Myometrial cell (primary cell): ENCODE measurements around a stretch of chr5.

DNA sequence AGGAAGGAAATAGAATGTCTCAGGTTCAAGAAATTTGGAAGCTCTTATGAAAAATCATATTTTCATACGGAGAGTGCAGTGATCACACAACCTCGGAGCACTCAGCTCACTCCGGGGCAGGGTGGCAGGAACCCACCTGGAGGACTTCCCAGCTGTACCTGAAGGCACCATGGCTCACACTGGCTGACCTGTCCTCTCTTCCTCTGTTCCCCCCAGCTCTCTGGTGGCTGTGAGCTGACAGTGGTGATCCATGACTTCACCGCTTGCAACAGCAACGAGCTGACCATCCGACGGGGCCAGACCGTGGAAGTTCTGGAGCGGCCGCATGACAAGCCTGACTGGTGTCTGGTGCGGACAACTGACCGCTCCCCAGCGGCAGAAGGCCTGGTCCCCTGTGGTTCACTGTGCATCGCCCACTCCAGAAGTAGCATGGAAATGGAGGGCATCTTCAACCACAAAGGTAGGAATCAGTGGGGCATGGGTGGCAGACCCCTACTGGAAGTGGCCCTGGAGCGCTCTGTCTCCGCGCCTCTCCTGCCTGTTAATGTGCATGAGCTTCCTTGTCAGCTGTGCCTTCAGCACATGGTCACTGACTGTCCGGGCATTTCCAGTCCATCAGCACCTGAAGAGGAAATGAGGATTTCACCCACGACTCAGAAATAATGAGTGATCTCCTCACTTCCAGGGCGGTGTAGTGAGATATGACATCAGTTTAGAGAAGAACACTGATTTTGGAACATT is 161.9 kb upstream of the OTULINL start:
- RAMPAGE, long total RNA: no peak

- RAMPAGE, long total RNA: no peak
Measured at GRCh38 chr5:14684697-14685264, 20.3 kb downstream of the OTULIN start.

GRCh38 chr5:14702544-14702831 is 38.0 kb downstream of the OTULIN start:
- RAMPAGE, long total RNA: no peak

DNA sequence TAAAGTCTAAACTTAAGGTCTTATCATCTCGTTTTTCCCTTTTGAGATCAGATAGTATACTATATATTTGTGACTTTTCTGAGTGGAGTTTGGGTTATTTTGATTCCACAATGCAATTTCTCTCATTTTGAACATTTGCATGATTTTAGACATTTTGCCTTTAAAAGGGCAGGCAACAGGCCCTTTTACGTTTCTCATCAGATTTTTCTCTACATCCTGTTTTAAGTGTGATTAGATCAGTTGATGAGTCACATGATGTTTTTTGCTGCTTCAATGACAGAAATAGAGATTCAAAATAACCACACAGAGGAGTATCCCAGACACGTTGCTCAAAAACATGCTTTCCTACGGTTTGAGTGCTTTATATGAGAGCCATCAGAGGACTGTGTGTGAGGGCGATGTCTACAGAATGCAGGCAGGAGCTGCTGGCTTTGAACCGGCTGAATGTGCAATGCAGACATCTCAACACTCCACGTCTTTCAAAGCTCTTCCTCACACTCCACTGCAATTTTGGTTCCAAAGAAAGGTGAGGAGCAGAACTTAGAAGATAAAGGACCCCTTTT is 42.1 kb downstream of the OTULIN start:
- RAMPAGE, long total RNA: no peak

DNA sequence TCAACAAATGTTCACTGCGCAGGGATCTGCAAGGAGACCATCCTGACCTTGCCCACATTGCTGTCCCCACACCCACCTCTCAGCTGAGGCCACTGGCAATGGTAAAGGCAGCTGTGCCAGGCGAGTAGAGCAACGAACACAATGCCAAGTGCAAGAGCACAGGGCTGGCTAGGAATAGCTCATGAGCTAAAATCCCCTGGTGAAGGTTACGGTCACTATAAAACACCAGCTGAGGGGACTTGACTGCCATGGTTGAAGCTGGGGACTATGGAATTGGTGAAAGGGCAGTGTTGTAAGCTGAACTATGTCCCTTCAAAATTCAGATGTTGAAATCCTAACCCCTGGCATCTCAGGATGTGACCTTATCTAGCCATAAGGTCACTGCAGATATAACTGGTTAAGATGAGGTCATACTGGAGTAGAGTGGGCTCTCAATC is 96.1 kb downstream of the OTULIN start:
- RAMPAGE, long total RNA: no peak

- RAMPAGE, long total RNA: no peak
Measured at GRCh38 chr5:14841492-14841861, 30.1 kb downstream of the ANKH start.

DNA sequence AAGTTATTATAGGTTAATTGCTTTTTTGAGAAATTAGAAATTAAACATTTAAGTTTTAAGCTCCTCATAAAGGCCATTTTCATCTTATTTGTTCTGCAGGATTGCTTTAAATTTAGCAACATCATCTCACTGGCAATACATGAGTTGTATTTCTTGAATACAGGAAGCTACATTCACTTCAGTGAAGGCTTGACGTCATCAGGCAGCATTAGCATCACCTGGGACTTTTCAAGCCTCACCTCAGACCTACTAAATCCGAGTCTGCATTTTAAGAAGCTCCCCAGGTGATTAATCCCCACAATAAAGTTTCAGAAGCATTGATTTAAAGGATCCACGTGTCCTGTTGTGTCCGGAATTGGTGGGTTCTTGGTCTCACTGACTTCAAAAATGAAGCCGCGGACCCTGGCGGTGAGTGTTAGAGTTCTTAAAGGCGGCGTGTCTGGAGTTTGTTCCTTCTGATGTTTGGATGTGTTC is 121.1 kb upstream of the ANKH start:
- RAMPAGE, long total RNA: no peak

- RAMPAGE, long total RNA: no peak
Measured at GRCh38 chr5:15615833-15616415, 115.9 kb downstream of the FBXL7 start.

- RAMPAGE, long total RNA: no peak
Measured at GRCh38 chr5:15745691-15746093, 245.7 kb downstream of the FBXL7 start.

GRCh38 chr5:15912399-15912765 is 267.2 kb downstream of the MARCHF11 start:
- RAMPAGE, long total RNA: no peak

DNA sequence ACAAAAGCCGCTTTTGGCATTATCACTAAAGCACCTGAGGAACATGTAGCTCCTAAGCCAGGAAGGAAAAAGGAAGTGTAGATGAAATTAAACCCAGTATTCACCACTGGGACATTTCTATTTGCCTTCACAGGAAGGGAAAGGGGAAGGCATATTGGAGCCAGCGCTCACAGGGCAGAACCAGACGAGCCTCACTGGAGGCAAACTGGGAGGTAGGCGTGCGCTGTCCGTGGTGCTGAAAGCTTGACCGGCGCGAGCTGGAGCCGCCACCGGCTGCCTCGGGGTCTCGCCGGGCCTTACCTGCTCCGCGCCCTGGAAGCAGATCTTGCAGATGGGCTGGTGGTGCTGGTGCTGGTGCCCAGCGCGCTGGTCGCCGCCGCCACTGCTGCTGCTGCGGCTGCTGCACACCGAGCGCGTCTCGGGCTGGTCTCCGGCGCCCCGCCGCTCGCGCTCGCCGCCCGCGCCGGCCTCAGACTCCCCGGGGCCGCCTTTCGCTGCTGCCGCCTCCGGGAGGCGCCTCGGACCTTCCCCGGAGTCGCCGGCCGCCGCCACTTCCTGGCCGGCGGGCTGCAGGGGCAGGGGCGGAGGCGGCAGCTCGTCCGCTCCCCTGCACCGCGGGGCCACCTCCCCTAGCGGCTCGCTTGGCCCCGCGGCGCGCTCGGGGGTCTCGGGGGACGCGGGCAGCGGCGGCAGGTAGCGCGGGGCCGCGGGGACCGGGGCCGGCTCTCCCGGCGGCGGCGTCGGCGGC is 678 bp downstream of the MARCHF11 start:
- RAMPAGE, long total RNA: no peak

GRCh38 chr5:16467080-16467274 is 1.4 kb upstream of the ZNF622 start:
- RAMPAGE, long total RNA: no peak

GRCh38 chr5:16544693-16545023 is 72.1 kb downstream of the RETREG1 start:
- RAMPAGE, long total RNA: no peak

- RAMPAGE, long total RNA: no peak
Measured at GRCh38 chr5:16546723-16547116, 70.1 kb downstream of the RETREG1 start.

DNA sequence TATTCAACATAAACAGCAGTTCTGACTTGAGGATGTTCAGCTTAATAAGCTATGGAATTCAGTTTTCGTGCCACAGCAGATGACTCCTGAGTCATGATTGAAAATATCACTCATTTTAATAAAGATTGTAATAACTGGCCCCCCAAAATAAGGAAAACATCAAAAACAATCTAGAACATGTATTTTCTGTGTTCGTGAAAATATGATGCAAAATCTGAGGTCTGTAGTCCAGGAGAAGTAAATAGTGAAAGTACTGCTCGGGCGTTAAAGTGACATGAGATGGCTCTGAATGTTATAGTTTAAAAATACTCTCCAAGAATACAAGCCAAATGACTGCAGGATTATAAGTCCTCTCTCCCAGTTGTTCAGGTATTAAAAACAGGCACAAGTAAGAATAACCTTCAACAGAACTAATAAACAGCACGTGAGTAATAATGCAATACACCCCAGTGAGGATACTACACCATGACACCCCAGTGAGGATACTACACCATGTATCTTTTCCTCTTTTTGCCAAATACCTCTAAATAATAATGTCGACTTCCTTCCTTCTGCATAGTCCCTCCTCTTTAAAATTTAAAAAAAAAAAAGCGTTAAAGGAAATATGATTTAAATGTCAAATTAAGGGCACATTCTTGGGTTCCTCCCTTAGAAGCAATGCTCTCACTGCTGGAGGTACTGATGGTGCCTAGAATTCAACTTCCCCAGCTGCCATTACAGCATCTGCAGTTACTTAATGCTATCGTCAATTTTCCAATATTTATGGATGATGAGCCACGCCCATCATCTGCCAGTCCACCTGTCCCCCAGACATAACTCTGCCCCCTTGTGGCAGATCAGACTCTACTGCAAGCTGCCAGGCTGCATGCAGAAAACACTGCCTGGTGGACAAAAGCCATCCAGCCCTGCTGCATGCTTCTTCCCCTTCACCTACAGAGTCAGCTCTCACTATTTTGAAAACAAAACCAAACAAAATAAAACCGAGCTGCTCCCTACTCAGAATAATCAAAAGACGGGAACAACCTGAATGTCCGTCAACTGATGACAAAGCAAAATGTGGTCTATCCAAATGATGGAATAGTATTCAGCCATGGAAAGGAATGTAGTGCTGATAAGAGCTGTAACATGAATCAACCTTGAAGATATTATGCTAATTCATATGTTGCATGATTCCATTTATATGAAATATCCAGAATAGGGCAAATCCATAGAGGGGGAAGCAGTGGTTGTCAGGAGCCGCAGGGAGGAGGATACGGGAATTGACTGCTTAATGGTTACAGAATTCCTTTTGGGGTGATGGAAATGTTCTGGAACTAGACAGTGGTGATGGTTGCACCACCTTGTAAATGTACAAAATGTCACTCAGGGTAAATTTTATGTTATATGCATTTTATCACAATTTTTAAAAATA is 66.6 kb downstream of the RETREG1 start:
- RAMPAGE, long total RNA: no peak

DNA sequence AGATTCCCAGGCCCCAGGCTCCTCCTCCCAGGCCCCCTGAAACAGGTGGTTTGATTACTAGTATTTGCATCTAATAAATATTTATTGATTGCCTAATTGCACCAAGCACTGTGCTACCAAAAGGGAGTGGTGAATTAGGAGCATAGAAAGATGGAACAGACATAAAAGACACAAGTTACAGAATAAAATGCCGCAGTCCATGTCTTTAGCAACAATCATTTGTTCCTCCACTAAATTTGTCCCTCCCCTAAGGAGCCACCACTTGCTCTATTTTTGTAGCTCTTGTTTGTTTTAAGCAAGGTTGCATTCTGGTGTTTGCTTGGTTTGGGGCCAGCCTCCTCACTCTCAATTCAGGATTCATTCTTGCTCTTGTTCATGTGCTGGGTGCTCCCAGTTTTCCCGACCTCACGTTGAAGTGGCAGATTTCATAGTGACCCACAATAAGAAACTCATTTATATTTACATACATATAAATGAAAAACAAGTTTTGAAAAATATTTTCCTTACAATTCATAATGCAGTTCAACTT is 42.1 kb downstream of the RETREG1 start:
- RAMPAGE, long total RNA: no peak

DNA sequence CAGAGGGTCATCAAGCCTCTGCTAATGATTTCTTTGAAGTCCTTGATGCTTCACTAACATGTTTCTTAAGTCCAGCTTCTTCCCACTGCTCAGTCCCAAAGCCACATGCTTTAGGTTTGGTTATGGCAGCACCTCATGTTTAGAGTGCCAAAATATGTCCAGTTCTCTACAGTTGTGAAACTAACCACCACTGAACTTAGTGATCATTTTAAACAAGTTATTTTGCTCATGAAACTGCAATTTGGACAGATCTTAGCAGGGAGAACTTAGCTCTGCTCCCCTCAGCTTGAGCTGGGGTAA is 39.9 kb upstream of the RETREG1 start:
- RAMPAGE, long total RNA: no peak

DNA sequence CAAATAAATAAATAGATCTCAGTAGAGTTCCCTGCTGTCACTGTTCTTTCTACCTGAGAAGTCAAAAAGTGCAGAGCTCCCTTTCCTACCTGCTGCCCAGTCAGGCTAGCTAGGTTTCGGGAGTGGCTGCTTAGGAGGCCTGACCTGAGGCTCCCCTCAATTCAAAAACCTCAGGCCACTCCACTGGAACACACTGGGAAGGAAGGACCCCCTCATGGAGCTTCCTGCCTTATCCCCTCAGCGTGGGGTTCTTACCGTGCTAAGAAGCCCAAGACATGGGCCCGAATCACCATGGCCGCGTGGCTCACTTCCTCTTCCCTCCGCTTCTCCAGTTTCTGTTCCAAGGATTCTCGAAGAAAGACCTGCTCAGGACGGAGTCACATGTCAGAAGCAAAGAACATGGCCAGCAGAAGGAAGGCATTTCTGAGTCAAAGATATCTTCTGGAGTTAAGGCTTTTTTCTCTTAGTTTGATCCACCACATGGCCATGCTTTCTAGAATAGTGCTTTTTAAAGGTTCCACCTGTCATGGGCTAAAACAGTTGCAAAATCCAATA is 87.6 kb upstream of the RETREG1 start:
- RAMPAGE, long total RNA: no peak

GRCh38 chr5:16737568-16738656 is 121.1 kb upstream of the RETREG1 start:
- RAMPAGE, long total RNA: no peak

DNA sequence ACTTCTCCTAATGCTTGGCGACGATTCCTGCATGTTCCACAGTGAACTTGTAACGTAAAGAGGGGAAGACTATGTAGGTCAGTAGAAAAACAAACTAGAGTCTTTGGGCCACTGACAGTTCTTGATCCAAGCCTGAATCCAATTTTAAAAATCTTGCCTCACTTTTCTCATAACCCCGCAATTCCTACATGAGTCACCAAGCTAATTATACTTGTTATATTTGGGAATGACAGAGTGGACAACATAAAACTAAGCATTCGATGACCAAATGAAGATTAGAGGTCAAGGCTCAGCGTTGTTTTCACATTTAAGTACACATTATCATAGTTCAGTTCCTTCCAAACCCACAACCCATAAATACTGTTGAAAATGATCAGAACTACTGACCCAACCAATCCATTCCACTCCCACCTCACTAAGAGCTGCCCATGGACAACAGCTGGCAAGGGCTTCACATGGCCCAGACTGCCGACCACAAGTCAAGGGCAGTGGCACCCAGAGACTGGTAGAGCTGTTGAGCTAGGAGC is 64.3 kb downstream of the MYO10 start:
- RAMPAGE, long total RNA: no peak